Right ventricle myocardium (tissue), 1 donor: Measurements from ENCODE around the genes CHMP3, RMND5A and KRCC1.

DNA sequence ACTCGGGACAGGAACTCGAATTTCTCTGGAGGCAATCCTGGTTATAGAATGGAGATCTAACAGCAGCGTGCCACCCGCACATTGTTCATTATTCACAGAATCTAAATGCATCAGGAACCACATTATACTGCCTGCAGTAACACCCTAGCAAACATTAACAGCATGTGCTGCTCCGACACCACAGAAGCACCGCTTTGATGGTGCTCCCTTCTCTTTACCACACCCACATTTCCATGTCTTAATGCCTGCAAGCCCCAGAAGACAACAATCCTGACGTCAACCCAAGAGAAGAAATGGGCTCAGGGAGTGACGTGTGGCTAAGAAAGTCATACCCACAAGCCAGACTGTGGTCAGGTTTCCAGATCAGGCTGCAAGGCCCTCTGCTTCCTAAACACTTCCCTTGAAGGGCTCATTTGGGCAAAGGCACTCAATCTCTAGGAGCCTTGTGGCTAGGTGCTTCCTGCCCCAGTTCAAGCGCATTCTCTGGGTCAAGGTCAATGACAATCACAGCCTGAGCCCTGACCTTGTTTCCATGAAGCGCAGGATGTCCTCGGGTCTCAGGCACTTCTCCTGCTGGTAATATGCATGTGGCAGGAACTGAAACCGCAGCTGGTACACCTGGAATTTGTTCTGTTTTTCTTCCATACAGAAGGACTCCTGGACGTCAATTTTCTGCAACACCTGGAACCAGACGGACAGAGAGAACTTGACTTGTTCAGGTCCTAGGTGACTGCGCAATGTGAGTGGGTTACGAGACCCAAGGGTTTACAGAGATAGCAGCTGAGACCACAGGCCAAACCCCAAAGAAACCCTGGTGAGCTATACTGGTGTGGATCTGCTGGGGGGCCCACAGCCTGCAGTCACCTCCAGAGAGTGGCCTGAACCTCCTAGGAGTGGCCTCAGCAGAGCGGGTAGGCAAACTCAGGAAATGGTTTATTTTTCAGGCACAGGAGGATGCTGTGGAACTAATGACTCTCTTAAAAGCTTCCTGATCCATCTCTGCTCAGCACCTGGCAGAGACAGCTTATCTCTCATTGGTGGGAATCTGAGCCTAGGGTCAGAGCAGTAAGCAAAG lies 67.2 kb downstream of the POLR1A start:
- PRO-cap, 2 experiments = no peak in any of the 2 experiments

DNA sequence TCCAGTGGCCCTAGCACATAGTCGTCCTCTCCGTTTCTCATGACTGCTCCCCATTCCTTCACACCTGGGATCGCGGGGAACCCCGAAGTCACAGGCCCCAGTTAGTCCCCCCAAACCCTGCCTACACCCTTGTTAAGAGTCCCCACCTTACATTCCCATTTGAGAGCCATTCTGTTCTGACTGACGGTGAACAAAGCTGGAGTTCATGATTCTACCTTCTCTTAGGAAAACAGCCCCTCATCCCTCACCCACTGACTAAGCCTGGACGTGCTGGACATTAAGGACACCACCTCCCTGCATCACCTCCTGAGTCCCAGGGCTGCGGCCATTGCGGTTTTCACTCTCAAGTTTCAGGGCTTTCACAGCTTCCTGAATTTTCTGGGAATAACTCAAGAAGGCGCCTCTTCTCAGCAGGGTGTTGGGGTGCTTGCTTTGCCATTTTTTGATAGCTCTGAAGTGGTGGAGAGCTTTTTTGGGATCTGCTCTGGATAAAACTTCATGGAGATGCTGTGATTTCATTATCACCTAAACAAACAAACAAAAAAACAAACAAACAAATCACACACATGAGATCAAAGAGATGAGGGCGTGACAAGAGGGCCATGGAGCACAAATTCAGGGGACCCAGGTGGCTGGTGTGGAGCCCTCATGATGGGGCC lies 62.9 kb downstream of the POLR1A start:
- PRO-cap, 2 experiments = no peak in any of the 2 experiments

DNA sequence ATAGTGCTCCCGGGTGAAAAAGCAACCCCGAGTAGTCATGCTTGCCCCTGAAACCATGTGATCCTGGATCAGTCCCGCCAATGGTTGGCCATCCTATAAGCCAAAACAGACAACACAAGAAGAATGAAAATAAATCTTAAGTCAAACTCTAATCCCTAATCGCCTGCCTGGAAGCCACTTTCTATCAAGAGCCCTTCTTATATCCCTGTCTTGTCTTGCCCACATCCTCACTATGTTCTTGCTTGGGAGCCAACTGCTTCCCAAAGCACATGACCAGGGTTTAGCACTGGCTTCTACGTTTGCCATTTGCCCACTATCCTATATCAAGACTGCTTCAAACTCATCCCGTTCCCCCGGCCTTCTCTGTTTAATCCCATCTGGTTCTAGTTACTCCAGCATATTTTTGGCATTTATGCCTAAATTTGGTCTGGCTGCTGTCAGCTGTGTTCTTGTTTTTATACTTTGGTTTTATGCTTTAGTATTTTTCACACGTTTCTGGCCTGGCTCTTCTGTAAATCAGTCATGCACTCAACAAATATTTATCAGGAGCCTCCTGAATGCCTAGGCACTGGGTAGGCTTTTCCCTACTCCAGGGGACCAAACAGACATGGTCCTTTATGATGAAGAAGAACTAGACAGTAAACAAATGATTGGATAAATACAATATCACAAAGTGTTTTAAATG lies 40.2 kb downstream of the POLR1A start:
- PRO-cap, 2 experiments = no peak in any of the 2 experiments

GRCh38 chr2:86290802-86291000 lies 46.7 kb downstream of the REEP1 start:
- PRO-cap, 2 experiments = peak in 1 of 2 experiments; most common plus-strand start chr2:86290900 (in 1)

GRCh38 chr2:86521845-86523091 lies 41.0 kb downstream of the CHMP3 start:
- PRO-cap, 2 experiments = no peak in any of the 2 experiments

DNA sequence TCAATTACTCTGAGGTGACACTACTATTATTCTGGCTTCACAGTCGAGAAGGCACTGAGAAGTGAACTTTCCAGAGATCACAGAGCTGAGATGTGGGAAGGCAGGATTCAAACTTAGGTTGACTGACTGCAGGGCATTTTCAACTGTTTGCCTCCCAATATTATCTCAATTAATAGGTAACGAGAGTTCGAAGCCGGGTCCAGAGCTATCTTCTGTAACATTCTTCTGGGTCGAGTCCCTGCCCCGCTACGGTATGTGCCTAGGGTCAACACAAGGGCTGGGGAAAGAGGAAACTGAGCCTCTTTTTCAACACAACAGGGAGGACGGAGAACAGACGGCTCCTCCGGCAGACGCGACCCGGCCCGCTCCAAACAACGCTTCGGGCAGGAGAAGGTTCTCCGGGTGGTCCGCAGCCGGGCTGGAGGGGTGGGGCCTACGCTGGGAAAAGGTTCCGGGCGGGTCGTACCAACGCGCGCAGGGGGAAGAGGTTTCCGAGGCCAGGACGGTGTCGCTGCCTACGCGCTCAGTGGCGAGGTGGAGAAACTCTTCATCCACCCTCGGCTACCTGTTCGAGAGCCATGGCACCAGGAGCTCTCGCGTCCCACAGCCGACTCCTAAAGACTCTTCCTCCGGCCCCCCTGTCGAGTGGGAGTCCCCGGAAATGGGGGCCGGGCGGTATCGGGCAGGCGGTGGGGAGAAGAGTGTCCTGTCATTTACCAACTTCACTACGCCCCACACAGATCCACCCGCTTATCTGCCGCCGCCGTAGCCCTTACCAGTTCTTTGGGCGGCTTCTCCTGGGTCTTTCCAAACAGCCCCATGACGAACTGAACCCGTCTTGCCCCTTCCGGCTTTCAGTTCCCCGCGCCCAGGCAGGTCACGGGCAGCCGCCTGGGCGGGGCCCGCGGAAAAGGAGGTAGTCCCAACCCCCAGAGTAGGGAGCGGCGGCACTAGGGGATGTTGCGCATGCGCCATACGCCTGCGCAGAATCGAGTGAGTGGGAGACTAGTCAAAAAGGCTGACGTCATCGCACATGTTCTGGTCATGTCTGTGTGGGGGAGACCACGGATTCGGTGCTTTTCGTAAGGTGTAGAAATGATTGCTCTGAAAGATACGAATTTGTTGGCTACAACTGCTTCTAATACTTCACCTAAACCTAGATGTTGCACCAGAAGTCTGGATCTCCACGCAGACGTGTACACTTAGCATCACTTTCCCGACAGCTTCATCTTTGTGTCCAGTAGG lies at the start of gene CHMP3:
CHMP3 (minus strand) TSS at position 916 of the 1,245 bp plus-strand sequence.
- PRO-cap, 2 experiments = peak in 2 of 2 experiments; most common plus-strand start position 477 of the sequence (in 2); most common minus-strand start position 420 of the sequence (in 2)

DNA sequence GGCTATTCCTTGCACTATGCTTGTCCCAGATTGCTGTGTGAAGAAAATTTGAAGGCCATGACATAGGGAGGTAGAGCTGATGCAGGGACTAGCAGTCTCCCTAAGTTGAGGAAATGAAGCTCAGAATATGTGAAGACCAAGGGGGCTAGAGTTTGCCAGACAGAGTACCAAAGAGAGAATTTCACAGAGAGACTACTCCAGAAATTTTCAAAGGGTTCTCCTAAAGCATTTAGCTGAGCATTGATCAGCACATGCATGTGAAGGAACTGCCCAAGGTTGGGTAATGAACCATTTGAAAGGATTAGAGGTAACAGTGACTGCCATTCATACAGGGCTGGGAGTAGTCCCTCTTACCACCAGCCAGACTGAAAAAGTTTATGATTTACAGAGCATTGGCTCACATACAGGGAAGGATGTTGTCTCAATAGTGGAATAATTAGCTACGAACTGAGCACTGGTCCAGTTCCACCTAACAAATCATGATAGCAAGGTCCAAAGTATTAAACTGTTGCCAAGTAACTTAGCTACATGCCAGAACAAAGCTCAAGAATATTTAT lies 25.4 kb upstream of the RNF103 start:
- PRO-cap, 2 experiments = no peak in any of the 2 experiments

DNA sequence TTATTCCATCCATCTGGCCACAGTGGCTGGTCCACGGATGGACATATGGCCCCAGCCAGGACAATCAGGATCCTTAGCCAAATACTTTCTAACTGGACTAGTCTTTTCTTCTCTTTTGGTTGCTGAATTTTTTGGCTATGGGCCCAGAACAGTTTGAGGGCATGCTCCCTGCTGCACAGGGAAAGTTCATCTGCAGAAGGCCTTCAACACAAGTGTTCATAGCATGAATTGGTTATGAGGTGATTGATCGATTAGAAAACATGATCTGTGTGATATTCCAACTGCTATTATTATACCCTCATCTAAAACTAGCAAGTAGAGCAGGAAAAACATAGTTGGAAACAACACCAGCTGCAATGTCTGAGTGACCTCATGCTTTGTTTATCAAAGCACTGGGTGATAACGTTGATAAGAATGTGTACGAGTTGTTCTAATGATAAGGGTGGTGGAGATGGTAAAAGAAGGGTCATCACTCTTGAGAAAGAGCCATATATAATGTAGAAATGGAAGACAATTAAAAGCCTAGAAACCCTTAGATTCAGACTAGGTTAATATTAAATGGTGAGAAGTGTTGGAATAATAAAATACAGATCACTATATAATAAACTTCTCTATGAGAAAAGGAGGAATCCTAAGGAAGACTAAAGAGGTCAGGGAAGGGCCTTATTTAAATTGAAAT lies 47.9 kb upstream of the RNF103 start:
- PRO-cap, 2 experiments = no peak in any of the 2 experiments

DNA sequence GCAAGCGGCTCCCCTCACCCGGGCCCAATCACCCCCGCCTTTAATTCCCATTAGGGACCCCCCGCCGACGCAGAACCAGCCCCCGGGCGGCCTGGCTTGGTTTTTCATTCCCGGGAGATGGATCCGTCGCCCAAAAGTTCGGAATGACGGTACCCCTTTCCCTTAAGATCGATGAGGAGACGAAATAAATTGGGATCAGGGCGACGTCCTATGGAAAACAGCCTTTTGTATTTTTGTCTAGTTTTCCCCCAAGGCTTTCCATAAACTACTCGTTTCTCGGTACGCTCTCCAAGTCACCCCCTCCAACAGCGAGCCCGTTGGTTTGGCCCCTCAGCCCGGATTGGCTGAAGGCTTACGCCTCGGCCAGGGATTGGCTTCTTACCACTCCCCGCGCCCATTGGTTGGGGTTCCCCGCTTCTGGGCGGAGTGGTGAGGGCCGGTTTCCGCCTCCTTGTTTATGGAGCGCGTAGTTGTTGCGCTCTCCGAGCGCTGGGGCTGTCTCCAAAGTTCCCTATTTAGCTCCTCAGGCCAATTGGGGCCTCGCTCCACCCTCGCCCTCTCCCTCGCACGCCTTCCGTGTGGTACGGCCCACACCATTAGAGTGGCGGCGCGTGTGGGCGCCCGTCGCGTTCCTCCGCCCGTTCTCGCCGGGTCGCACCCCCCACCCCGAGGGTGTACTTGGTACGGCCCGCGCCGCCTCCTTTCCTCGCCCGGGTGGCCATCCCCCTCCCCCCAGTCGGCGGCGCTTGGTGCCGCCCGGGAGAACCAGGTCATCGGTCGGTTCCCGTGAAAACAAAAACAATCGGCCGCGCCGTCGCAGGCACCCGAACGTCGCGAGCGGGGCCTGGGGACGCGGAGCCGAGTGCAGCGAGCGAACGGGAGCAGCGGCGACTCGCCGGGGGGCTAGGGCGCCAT lies at the start of gene RMND5A:
RMND5A (plus strand) TSS at position 727 of the 915 bp plus-strand sequence.
- PRO-cap, 2 experiments = peak in 2 of 2 experiments; most common plus-strand start position 397 of the sequence (in 2); most common minus-strand start position 119 of the sequence (in 2)

DNA sequence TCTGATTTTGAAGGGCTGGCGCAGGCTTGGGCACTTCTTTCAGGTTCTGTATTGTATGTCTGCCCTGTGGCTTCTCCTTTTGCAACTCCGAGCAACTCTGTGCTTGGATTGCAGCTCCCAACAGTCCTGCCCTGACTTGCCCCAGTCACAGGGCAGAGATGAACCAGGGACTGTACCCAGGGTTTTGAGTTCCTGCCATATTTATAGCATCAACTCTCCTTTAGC lies 31.1 kb upstream of the CD8A start:
- PRO-cap, 2 experiments = no peak in any of the 2 experiments

DNA sequence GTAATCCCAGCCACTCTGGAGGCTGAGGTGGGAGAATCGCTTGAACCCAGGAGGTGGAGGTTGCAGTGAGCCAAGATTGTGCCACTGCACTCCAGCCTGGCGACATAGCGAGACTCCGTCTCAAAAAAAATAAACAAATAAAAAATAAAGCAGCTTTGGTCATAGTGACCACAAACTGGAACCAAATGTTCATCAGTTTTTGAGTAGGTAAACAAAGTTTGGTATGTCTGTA lies 114.9 kb upstream of the PLGLB1 start:
- PRO-cap, 2 experiments = no peak in any of the 2 experiments

DNA sequence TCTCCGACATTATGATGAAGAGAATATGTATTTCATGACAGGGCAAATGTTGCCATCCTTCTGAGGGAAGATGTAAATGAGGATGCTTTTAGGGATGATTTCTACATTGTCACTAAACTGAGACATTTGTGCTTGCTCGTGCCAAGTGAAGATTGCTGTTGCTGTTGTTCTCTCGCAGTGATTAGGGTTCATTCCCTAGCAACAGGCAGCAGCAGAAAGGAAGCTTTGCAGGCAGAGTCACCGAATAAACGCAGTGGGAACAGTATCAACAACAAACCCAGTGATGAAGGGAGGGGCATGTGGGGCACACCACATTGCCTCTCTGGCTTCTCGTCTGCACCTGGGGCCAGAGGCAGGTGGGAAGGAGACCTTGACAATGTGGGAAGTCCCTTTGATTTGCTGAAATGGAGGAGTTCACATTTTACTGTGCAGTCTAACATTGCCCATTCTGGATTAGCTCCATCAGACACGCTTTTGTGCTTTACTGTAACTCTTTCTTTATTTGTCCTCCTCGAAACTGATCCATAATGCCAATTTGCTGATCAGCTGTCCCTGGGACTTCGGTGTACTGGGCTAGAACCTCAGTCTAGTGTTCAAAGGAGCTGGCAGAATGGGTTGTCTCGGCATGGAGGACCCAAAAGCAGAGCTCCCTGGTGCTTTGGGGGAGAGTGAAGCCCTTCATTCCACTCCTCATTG lies 240.1 kb upstream of the PLGLB2 start:
- PRO-cap, 2 experiments = no peak in any of the 2 experiments

DNA sequence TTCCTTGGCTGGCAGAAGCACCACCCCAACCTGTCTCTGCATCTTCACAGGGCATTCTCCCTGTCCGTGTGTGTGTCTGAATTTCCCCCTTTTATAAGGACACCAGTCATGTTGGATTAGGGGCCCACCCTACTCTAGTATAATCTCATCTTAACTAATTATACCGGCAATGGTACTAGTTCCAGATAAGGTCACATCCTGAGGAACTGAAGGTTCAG lies 175.9 kb upstream of the PLGLB2 start:
- PRO-cap, 2 experiments = no peak in any of the 2 experiments

- PRO-cap, 2 experiments = peak in 2 of 2 experiments; most common plus-strand start chr2:88055514 (in 2); most common minus-strand start chr2:88055772 (in 2)
Measured at GRCh38 chr2:88055046-88056264, at the start of gene KRCC1. Gene KRCC1 (minus strand): TSS chr2:88055783.

DNA sequence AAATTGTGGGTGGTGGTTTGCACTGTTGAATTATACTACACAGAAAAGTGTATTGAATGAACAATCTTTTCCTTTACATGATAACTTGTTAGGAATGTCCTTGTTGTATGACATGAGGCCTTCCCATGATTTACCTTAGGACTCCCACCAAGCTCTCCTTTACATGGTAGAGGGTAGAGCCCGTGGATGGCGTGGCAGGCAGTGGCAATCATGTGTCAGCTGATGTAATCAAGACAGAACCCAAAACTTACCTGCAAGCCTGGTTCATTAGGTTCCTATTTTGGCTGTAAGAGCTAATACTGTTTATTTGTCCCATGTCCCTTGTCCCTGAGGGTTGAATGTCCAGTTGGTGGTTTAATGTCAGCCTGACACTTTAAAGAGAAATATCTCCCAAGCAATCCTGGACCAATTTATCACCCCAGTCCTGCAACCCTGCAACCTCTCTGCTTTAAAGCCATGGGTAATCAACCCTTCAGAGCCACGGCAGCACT lies 5.9 kb upstream of the FABP1 start:
- PRO-cap, 2 experiments = no peak in any of the 2 experiments

GRCh38 chr2:88146573-88147001 lies 18.7 kb upstream of the FABP1 start:
- PRO-cap, 2 experiments = no peak in any of the 2 experiments

GRCh38 chr2:88171181-88171422 lies 956 bp downstream of the THNSL2 start:
- PRO-cap, 2 experiments = no peak in any of the 2 experiments

DNA sequence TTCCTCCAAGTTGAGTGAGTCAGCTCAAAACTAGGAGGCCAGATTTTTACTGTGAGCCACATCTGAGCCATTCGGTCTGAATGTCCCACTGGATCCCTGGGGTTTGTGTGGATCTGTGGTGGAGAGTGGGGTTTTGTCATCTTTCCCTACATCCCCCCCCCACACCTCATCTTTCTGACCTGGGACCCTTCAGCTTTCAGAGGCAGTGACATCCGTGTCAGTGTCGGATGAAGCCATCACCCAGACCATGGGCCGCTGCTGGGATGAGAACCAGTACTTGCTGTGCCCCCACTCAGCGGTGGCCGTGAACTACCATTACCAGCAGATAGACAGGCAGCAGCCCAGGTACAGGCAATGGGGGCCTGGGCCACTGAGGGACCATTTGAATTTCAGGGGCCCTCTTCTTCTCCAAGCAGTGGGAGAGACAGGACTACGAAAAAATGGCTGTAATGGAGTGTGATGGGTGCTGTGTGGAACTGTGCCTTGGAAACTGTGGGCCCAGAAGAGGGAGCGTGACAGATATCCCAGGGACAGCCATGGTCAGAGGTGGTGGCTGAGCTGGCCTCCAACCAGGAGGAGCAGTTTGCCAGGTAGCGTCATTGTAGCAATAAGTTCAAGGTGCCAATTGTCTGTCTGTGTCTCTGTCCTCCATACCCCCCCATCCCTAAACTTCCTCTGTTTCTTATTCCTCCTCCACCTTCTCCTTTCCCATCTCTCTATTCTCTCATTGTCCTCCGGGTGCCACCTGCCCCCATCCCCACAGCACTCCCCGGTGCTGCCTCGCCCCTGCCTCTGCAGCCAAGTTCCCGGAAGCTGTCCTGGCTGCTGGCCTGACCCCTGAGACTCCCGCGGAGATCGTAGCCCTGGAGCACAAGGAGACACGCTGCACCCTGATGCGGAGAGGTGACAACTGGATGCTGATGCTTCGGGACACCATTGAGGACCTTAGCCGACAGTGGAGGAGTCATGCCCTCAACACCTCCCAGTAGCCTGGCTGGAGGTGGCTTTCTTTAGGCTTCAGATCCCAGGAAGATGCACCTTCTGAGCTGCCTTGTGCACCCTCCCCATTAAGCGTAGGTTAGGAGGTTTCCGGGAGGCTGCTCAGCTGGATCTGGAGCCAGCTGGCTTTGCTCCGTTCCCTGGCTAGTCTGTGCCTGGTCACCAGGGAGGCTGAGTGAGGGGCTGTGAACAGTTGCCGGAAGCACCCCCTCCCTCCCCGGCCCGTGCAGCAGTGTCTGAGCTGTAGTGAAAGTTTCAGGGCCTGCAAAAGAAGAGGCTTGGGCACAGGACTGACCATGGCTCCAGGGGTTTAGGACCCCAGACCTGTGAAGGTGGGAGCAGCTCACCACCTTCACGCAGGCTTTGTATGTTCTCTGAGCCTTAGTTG lies 15.5 kb downstream of the THNSL2 start:
- PRO-cap, 2 experiments = no peak in any of the 2 experiments

GRCh38 chr2:88265670-88265938 lies 95.5 kb downstream of the THNSL2 start:
- PRO-cap, 2 experiments = no peak in any of the 2 experiments

DNA sequence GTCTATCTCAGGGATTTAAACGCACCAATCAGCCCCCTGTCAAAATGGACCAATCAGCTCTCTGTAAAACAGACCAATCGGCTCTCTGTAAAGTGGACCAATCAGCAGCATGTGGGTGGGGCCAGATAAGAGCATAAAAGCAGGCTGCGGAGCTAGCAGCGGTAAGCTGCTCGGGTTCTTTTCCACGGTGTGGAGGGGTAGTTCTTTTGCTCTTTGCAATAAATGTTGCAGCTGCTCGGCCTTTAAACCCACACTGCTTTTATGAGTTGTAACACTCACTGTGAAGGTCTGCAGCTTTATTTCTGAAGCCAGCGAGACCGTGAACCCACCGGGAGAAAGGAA lies 20.7 kb upstream of the TEX37 start:
- PRO-cap, 2 experiments = no peak in any of the 2 experiments